Metanephros (tissue), 2 donors: ENCODE measurements around a stretch of chr3.

DNA sequence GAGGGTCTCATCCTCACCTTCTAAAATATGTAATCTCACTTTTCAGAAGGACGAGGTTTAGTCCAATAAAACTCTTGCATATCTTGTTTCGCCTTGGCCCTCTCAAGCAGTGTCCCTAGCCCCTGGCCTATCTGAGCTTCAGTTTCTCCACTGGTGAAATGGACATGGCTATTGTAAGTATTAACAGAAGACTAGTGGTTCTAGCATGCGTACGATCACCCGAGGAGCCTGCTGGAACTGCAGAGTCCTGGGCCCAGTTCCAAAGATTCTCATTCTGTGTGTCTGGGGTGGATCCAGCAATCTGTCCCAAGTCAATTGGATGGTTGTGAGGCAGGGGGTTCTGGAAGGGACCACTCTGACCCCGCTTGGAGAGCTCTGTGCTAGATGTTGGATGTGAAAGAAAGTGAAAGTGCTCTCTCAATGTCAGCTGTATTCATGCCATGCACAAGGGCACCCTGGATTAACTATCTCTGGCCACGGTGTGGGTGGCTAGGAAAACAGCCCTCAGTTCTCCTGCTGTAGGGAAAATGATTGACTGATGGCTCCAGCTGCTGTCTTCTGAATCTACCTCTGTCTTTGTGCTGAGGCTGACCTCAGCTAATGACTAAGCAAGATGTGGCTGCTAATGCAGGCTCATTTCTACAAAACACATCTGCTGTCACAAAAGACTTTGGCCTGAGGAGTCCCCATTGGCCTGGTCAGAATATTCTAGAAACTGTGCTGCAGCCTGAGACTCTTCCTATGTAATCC is 1.9 kb upstream of the PLA1A start:
- RAMPAGE, long total RNA = no peak

- RAMPAGE, long total RNA = no peak
These were observed 683 bp downstream of the PLA1A start for GRCh38 chr3:119598338-119598798.

- RAMPAGE, long total RNA = no peak
These were observed 22.6 kb downstream of the POPDC2 start for GRCh38 chr3:119637554-119638421.

GRCh38 chr3:120030240-120030825 is 63.9 kb downstream of the GSK3B start:
- RAMPAGE, long total RNA = no peak

GRCh38 chr3:120147262-120147814 is 53.1 kb upstream of the GSK3B start:
- RAMPAGE, long total RNA = no peak

DNA sequence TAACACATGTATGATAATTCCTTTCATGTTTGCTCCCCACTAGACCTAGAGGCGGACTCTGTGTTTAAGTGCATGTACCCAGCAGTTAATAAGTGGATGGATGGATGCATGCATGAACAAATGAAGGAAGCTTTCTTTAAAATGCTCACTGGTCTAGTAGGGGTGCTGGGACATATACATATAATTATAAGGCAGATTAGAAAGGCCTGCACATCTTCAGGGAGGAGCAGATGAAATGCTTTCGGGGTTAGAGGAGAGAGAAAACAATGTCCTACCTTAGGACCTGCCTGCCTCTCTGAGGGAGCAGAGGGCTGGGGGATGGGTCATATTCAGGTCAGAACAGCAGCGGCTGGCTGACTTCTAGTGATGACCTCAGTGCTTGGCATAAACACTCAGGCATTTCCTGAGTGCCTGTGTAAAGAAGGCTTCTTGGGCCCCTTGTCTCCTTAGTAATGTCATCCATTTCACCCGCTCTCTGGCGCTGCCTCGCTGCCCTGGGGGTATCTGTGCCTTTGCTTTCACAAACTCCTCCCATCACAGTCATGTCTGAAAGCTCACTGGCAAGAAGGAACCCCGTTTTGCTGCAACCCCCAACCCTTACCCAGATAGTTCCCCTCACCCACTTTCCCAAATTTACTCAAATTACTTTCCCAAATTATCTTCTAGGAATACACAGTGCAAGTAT is 82.8 kb upstream of the GSK3B start:
- RAMPAGE, long total RNA = no peak

DNA sequence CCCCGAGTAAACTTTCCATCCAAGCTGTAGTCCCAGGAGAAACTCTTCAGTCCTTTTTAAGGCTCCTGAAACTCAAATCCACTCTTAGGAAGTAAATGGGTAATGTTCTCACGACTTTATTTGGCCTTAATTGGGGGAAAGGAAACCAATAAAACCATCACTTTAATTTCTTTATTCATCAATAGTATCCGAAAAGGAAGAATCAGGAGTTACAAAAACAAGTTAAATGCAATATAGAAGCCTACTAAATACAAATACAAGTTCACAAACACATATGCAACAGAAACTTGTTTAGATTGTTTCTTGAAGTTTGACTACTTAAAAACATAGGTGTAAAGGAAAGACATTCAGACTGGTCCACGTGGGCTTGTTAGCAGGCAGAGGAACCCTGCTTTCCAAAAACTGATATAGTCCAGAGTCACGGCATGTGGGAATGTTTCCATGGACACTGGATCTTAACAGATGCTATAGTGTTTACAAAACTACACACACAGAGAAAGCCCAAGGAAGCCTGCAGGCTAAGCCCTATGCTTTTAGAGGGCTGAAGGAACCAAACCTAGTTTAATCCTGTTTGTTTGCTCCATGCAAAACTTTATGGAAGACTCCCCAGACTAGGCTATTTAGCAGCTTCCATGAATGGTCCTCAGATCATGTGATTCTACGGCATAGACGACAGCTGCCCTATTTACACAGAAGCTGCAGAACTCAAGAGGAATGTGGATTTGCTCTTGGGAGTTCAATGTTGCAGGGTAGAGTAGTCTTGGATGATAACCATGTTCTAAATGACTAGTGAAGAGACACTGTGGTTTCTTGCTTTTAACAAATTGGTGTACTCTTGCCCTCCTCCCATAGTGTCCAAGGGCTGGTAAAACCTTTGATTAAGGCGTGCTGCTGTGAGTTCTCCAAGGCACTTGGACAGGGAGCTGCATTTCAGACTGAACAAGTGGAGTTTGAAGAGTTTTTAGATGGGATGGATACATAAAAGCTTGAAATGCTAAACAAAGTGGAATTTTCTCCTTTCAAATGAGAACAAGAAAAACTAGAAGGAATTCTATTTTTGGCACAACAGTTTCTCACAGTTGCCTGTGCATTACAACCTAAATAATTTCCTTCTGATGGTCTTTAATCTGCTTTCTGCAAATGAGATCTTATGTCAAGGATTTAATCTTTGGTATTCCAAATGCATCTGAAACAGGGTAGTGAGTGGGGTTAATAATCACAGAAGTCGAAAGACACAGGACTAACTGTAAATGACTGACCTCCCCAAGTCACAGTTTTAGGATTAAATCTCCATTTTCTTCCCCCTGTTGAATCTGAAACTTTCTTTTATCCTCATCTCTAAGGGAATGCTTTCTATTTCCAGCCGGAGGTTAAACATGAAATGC is 45.5 kb upstream of the LRRC58 start:
- RAMPAGE, long total RNA = no peak

DNA sequence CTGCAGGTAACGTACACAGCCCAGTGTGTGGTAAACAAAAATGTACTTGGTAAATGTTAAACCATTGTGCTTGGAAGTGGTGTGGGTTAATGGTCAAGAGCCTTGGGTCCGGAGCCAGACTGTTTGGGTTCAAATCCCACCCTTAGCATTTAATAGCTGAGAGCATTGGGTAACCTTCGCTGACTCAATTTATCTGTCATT is 1.6 kb downstream of the FSTL1 start:
- RAMPAGE, long total RNA = no peak

DNA sequence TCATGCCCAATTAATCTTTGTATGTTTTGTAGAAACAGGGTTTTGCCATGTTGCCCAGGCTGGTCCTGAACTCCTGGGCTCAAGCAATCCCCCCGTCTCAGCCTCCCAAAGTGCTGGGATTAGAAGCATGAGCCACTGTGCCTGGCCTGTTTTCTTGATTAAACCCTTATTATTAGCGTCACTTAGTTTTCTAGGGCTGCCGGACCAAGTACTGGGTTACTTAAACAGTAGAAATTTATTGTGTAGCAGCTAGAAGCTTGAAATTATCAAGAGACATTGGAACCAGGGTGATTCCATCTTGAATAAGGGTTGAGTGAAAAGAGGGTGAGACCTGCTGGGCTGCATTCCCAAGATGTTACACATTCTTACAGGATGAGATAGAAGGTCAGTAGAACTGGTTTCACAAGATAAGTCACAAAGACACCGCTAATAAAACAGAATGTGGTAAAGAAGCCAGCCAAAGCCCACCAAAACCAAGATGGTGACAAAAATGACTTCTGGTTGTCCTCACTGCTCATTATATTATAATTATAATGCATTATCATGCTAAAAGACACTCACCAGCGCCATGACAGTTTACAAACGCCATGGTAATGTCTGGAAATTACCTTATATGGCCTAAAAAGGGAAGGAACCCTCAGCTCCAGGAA is 18.7 kb upstream of the FSTL1 start:
- RAMPAGE, long total RNA = no peak

- RAMPAGE, long total RNA = no peak
These were observed 36.3 kb upstream of the FSTL1 start for GRCh38 chr3:120487098-120487473.

DNA sequence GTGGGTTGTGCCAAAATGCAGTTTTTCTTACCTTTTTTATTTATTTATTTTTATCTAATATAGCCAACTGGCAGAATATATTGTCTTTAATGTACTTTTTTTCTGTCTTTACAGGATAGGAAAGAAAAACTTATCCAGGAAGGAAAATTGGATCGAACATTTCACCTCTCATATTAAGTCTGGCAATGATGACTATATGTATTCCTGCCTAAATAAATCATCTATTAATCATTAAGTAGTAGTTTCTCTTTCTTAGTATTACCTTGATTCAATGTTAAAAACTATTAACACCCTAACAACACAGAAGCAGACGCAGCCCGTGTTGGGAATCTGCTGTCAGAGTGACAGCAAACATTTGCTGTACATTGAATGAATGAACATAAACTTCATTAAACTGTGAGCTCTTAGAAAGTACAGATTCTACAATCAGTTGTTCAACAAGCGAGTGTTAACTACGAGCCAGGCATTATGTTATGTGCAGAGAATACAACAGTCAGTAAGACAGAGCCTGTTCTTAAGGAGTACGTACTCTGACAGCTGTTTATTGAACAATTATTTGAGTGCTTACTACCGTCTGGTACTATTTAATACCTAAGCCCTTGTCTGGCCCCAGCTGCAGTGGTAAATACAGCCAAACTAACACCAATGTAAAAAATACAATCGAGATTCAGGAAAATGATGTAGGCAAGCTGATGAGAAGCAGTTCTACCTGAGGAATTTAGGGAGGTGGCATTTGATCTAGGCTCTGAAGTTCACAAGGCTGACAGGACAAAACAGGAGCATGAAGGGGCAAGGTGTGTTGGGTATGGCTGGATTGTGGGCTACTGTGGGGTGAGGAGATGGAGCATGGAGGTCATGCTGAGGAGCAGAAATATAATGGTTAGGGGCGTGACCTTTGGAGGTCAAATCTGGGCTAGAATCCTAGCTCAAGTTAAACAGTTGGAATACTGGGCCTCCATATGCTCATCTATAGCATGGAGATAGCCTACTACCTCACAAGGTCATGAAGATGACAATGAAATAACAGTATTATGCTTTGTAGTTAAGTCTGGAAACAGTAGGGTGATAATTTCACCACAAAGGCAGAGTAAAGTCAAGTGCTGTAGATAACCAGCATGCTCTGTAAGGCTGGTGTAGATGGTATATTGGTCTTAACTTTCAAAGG is 6.3 kb downstream of the NDUFB4 start:
- RAMPAGE, long total RNA = no peak

GRCh38 chr3:120678112-120679072 is 3.6 kb downstream of the HGD start:
- RAMPAGE, long total RNA = no peak

GRCh38 chr3:120679660-120680257 is 2.3 kb downstream of the HGD start:
- RAMPAGE, long total RNA = no peak

GRCh38 chr3:120680258-120680974 is 1.6 kb downstream of the HGD start:
- RAMPAGE, long total RNA = no peak

DNA sequence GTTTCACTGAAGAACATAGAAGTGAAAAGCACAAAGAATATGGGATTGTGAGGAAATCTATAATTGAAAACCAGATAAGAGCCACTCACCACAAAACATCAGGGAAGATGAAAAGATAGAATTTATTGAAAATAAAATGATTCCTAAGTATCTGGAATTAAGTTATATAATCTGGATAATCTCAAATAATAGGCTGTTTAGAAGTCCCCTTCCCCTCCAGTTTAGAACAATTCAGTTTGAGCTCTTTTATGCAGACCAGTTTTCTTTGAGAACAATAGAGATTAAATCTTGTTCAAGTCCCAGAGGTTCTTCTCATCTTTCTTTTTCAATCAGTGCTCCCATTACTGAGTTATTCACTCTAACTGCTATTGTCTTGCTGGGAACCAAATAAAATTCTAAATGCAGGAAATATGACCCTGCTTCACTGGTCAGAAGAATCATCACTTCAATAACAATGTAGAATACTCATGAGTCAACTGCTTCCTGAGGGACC is 74.6 kb upstream of the STXBP5L start:
- RAMPAGE, long total RNA = no peak

DNA sequence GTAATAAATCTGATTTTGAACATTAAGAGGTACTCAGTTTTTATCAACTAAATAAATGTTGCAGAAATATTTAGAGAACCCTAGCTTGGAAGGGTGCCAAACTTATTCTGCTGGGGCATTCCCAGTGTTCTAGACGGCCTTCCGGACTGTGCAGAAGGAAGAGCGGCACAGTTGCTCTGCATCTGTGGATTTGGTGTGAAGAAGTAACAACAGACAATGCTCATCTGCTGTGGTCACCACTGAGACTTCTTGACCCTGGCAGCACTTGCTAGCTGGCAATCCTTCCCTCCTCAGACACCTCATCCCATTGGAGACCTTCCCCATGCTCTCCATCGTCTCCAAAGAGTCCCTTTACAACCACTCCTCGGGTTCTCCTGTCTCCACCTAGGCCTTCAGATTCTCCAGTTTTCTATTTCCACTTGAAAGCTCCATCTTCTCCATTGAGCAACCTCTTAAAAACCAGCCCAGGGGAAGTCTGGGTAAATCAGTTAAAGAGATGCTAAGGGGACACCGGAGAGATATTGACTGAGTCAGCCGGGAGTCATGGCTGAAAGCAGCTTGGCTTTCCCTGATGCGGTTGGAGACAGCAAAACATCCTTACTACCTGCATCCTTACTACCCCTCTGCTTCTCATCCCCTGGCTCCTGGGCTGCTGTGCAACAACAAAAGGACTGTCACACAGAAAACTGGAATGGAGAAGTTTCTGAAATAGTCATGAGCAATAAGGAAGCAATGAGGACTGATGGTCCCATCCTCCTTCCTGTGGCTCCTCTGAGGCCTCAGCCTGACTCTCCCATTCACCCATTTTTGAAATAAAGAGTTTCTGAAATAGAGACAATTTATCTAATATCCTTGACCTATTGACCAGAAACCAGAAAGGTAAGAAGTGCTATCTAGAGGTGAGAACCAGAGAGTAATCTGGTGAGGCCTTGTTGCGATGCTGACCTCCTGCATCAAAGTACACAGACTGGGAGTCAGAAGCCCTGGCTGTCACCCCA is 1.3 kb downstream of the HCLS1 start:
- RAMPAGE, long total RNA = no peak

- RAMPAGE, long total RNA = no peak
These were observed 28.0 kb downstream of the IQCB1 start for GRCh38 chr3:121806536-121807536.

GRCh38 chr3:121830727-121831250 is 4.1 kb downstream of the IQCB1 start:
- RAMPAGE, long total RNA = no peak

- RAMPAGE, long total RNA = no peak
These were observed 44.1 kb downstream of the SLC15A2 start for GRCh38 chr3:121938076-121938963.

- RAMPAGE, long total RNA = no peak
These were observed 19.7 kb downstream of the CD86 start for GRCh38 chr3:122074585-122075480.